Foreskin fibroblast (primary cell): ENCODE measurements around the gene TMEM44.

DNA sequence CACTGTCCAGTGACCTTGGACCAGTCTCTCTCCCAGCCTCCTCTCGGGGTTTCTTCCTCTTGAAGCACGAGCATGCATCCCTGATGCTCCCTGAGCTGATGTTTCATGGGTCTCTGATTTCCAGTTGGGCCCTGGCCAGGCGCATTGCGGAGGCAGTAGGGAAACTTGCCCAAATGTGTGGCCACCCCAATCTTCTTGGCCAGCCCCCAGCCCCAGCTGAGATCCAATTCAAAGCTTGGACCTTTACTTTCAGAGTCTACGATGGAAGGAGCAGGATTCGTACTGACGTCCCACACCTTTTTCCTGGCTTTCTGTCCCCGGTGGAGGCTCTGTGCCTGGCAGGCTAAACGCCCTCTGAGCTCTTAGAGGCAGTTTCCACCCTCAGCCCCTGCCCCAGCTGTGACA lies 37.5 kb downstream of the CPN2 start:
- RRBS: no CpG with 5 or more reads among the region's 9 CpGs

DNA sequence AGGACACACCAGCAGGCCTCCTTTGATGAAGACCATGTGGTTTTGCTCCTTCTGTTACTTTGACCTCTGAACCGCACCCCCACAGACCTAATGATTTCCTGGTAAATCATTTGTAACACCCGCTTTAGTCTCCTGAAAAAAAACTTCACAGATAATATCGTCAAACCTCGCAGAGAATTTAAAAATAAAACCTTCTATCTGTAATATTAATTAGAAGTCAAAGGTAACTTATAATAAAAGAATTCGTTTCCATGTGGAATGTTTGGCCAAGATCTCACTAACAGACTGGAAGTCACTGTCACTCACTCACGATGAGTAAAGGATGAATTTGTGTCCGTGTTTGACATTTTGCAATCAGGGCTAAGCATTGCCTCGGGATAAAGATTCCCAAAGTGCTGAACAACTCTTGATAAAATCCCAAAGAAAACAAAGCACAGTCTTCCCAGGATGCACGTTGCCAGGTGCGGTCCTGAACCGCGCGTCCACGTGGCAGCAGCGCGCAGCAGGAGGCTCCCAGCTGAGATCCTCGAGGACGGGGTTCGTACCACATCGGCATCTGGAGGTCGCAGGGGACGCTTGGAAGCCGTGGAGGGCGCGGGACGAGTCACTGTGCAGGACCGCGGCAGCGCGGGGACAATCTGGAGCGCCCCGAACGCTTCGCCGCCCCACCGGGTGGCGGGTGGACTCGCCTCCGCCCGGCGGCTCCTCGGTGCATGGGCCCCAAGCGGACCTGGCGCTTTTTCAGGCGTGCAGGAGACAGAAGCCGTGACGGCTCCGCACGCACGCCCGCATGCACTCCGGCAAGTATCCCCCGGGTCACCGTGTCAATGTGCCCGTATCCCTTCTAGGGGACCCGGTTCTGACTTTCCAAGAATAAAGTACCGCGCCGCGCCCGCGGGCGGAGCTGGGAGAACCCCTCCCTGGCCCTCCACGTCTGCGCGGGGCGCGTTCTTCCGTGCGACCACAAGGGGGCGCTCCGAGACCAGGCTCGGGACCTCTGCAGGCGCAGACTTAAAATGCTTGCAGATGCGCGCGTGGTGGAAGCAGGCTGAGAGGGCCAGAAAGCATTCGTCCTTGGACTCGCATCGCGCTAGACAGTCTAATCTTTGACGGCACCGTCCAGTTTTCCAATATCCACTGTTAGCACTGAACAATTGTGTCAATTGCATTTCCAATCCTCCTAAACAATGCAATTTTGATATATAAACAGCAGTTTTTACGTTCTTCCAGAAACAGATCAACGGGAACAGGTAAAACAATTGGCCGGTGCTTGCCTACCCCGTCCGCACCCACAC lies 17.7 kb downstream of the CPN2 start:
- RRBS: under 1% methylated on average over 14 of the region's 88 CpGs

GRCh38 chr3:194469857-194470377 lies 16.9 kb downstream of the ATP13A3 start:
- RRBS: no CpG with 5 or more reads among the region's 1 CpG

DNA sequence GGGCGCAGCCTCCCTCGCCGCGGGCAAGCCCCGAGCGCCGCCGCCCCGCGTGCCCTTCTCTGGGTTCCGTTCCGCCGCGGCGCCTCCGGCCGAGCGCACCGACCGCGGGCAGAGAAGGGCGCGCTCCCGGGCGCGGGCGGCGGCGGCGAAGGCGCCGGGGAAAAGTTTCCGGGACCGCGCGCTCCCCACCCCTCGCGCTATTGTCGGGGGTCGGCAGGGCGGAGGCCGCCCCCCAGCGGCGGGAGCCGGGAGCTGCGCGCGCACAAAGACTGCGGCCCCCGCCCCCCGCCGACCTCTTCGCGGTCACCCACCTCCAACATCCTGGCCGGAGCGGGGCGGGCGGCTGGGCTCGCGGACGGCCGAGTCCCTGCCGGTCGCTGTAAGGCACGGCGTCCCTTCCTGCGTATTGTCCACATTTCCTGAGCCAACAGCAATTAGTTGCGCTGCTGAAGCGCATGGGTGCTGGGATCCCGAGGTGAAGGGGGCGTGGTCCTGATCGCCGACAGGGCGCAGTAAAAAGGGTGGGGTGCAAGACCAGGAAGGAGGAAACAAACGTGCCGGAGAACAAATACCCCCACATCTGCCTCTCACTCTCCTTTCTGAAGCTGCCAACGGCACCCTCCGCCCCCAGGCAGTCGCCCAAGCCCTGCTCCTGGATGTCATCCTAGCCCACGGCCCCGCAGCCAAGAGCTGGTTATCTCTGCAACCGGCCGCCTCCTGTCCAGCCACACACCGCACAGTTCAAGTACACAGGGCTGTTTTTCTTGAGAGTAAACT lies at the start of gene TMEM44:
Gene TMEM44, minus strand, starts transcription at position 168 of the 777 bp plus-strand sequence.
- RRBS: 2% methylated on average over 45 of the region's 84 CpGs

GRCh38 chr3:194730327-194730944 lies 44.8 kb downstream of the FAM43A start:
- RRBS: no CpG with 5 or more reads among the region's 11 CpGs

GRCh38 chr3:195033361-195033907 lies 237.5 kb downstream of the XXYLT1 start:
- RRBS: no CpG with 5 or more reads among the region's 7 CpGs

DNA sequence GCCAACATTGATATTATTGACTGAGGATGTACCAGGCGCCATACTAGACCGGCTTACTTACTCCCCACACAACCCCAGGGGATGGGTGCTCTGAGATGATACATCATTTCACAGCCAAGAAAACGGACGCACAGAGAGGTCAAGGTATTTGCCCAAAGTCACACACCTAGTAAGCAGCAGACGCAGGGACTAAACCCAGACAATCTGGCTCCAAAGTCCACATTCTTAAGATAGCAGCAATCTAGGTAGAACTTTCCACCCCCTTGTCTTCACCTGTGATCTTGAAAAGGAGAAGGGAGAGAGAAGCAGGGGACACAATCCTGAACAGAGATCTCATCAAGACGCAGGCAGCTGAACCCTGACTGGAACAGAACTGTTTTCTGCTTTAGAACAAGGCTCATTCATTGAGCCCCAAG lies 200.6 kb downstream of the XXYLT1 start:
- RRBS: no CpG with 5 or more reads among the region's 6 CpGs

- RRBS: no CpG with 5 or more reads among the region's 10 CpGs
These were observed 183.6 kb downstream of the XXYLT1 start for GRCh38 chr3:195087385-195087769.

GRCh38 chr3:195119424-195120800 lies 151.0 kb downstream of the XXYLT1 start:
- RRBS: no CpG with 5 or more reads among the region's 27 CpGs

GRCh38 chr3:195150060-195150983 lies 120.6 kb downstream of the XXYLT1 start:
- RRBS: 58% methylated on average over 3 of the region's 21 CpGs

- RRBS: no CpG with 5 or more reads among the region's 17 CpGs
These were observed 110.5 kb downstream of the XXYLT1 start for GRCh38 chr3:195160278-195161061.

DNA sequence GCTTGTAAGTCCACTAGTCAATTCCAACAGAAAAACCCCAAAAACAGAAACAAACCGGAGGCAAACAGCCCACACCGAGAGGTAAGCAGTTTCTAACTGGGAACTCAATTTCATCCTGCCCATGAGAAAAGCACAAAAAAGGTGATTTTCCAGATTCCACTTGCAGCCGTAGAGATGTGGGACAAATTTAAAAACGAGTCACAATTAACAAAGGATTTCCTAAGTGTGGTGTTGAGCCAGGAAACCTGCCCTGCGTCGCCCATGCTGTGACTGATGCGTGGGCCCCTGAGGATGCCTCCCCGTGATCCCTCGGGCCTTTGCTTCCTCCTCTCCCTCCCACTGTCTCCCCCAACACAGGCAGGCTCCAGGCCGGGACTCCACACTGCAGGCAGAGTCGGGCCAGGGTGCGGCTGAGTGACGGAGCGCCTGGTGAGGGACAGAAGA lies 91.3 kb downstream of the XXYLT1 start:
- RRBS: no CpG with 5 or more reads among the region's 14 CpGs

- RRBS: no CpG with 5 or more reads among the region's 4 CpGs
These were observed 35.4 kb upstream of the XXYLT1 start for GRCh38 chr3:195306370-195306728.

- RRBS: no CpG with 5 or more reads among the region's 9 CpGs
These were observed 48.8 kb downstream of the ACAP2 start for GRCh38 chr3:195393892-195394464.

DNA sequence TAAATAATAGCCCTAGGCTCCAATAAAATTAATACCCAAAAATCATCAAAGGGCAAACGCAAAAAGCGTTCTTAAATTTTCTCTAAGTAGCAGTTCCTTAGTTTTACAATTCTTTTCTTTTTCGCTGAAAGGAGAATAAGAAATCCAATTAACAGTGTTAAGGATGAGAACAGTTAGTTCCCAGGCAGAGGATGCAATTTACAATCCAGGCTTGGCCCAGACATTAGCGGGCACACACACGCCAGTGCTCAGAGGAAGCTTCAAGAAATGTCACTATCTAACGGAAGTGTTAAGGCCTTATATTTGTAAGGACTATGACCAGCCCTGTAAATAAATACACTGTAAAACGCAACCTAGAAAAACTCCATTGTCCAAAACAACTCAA lies 1.4 kb downstream of the ACAP2 start:
- RRBS: no CpG with 5 or more reads among the region's 7 CpGs

DNA sequence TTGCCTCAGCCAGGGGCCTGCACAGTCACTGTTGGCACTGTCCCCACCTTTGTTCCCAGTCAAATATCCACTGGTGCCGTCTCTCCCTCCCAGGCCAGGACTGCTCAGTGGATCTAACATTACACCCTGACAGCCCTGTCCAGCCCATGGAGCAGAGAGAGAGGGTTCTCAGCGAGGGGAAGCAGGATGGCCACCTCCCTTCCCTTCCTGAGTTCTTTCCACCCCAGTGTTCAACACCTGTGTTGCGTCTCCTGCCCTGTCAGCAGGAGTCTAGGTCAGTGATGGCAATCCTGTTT lies 1.6 kb upstream of the PPP1R2 start:
- RRBS: no CpG with 5 or more reads among the region's 3 CpGs

DNA sequence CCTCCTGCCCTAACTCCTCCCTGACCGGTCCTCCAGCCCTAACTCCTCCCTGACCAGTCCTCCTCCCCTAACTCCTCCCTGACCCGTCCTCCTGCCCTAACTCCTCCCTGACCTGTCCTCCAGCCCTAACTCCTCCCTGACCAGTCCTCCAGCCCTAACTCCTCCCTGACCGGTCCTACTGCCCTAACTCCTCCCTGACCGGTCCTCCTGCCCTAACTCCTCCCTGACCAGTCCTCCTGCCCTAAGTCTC lies 7.6 kb upstream of the MUC20 start:
- RRBS: no CpG with 5 or more reads among the region's 4 CpGs

GRCh38 chr3:195878652-195878914 lies 29.8 kb downstream of the TNK2 start:
- RRBS: no CpG with 5 or more reads among the region's 7 CpGs

DNA sequence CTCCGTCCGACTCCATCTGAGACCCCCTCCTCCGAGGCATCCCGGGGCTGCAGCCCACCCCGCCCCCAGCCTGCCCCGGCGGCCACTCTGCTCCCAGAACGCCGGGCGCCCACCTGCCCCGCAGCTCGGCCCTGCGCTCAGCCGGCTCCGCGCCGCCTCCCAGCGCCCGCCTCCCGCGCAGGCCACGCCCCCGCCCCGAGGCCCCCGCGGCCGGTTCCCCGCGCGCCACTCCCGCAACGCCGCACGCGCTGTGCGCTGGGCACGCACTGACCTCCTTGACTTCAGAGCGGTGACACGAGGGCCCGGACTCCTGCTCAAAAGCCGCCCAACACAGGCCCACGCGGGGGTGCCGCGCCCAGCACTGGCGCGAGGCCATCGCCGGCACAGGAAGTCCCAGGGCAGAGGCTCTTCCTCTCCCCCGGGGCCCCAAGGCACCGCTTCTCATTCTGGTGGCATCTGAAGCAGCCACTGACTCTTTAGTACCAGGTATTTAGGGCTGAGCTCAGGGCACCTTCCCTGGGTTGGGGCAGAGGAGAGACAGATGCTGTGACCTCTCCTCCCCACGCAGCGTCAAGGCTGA lies 12.5 kb downstream of the TNK2 start:
- RRBS: 1% methylated on average over 31 of the region's 53 CpGs

- RRBS: no CpG with 5 or more reads among the region's 13 CpGs
These were observed 11.4 kb downstream of the TNK2 start for GRCh38 chr3:195896673-195897530.